Pulmonary artery (tissue), 1 donor: ENCODE measurements around the gene KRTAP10-8.

DNA sequence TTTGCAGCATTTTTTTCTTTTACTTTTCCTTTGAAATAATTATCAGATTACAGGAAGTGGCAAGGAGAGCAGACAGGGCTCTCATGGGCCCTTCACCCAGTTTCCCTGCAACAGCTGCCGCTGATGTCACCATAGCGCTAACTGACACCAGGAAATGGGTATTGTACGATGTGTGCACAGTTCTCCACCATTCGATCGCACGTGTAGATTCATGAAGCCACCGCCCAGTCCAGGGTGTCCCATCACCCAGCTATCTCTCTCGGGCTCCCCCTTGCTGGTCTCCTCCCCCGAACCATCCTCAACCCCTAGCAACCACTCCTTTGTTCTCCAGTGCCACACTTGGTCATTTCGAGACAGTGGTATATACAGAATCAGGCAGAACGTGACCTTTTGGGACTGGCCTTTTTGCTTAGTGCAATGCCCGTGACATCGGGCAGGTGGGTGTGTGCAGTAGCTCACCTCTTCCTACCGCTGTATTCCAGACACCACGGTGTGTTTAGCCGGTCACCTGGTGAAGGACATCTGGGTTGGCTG is 118.4 kb downstream of the CRYAA start:
- PRO-cap: no peak

- PRO-cap: no peak
These were observed 125.8 kb downstream of the SIK1 start for GRCh38 chr21:43300932-43301641.

DNA sequence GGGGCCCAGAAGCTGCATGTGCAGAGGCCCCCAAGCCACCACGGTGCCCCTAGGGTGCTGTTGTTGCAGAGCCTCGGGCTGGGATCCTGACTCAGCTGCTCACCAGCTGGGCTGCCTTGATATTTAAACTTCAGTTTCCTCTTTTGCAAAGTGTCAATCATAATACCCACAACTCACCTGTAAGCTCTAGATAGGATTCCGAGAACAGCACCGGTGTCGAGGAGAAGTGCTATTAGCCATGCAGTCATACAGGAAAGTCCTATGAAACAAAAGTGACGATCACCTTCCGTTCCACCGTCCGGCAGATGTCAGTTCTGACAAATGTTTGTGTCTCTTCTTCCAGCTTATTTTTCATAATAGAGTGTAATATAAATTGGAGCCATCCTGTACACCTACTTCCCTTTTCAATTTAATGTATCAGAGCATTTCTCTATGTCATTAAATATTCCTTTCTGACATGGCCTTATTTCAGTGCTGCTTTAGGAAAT is 100.9 kb downstream of the SIK1 start:
- PRO-cap: no peak

- PRO-cap: no peak
These were observed 73.9 kb downstream of the SIK1 start for GRCh38 chr21:43352825-43353561.

GRCh38 chr21:43360852-43362130 is 65.6 kb downstream of the SIK1 start:
- PRO-cap: bidirectional peak, plus-strand start at chr21:43361960, minus-strand start at chr21:43361872

DNA sequence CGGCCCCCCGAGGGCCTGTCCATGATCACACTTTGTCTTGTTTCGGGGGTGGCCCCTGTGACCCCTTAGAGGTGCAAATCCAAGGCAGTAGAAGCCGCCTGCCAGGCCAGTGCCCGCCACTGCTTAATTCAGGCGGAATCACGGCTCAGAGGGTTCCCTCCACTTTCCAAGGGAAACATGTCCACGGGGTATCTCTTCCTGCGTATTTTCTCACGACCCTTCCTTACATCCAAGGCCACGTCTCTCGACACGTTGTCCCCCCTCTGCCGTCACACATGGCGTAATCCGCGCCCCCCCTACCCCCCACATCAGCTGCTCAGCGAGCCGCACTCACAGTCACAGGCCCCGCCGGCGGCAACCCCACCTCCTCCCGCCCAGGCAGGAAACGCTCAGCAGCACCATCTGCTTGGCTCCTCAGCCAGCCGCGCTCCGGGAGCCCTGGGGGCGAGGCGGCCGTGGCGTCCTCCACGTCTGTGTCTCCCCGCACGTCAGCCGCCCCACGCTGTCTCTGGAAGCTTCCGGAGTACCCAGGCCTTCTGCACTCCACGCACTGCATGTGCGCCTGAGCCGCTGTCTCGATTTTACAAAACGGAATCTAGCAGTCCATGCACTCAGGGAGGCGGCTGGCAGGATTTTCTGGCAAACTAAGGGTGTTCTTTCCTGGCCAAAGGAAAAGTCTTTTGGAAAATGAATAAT is 64.7 kb downstream of the SIK1 start:
- PRO-cap: no peak

- PRO-cap: no peak
These were observed 50.9 kb upstream of the SIK1 start for GRCh38 chr21:43477818-43478215.

- PRO-cap: unidirectional peak, plus-strand start at chr21:43653284
These were observed 6.3 kb downstream of the HSF2BP start for GRCh38 chr21:43653042-43653375.

GRCh38 chr21:43687071-43687645 is 27.8 kb downstream of the RRP1B start:
- PRO-cap: no peak

GRCh38 chr21:43913800-43914188 is 48.8 kb downstream of the AGPAT3 start:
- PRO-cap: no peak

DNA sequence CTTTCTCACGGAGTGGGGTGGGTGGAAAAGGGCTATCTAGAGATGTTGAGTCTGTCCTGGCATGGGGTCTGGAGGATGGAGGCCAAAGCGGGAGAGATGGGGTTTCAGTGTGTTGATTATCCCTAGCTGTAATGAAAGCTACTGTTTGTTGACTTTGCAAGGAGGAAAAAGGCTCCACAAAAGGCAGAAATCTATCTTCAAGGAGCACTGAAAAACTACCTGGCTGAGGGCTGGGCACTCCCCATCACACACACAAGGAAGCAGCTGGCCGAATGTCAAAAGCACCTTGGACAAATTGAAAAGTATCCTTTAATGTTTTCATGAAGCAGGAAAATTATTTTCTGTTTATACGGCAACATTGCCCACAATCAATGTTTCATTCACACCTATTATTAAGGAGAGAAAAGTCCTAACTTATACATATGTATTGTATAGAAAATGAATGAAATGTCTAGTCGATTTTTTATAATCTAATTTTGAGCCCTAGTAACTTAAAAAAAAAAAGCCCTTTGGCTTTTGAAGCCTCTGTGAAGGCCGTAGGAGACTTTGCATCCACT is 27.7 kb upstream of the PWP2 start:
- PRO-cap: no peak

GRCh38 chr21:44323552-44323970 is 15.6 kb downstream of the CFAP410 start:
- PRO-cap: no peak

GRCh38 chr21:44324247-44324753 is 14.9 kb downstream of the CFAP410 start:
- PRO-cap: no peak

- PRO-cap: no peak
These were observed 13.6 kb downstream of the CFAP410 start for GRCh38 chr21:44325482-44326112.

DNA sequence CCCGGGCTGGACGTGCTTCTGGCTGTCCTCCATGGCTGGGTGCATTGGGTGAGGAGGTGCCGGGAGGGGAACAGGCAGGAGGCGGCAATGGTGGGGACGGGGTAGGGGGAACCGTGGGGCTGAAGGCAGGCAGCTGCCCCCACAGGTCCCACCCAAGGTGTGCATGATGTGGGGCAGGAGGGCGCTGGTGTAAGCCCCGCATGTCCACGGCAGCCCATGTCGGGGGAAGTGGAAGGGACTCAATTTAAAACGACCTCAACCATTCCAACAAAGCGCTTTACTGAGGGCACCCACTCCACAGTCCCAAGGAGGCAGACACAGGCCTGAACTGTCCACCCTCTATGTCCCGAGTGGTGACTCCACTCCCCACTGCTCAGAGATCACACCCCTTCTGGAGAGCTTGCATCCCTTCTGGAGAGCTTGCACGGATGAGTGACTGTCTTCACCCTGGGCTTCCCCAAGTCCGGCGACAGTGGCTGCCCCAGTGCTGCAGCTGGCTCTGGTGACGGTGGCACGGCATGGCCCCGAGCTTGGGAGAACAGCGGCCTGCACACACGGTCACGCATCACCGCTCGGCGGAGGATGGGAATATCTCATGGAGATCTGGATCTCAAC is 10.4 kb downstream of the CFAP410 start:
- PRO-cap: no peak

GRCh38 chr21:44331410-44332195 is 7.6 kb downstream of the CFAP410 start:
- PRO-cap: no peak

DNA sequence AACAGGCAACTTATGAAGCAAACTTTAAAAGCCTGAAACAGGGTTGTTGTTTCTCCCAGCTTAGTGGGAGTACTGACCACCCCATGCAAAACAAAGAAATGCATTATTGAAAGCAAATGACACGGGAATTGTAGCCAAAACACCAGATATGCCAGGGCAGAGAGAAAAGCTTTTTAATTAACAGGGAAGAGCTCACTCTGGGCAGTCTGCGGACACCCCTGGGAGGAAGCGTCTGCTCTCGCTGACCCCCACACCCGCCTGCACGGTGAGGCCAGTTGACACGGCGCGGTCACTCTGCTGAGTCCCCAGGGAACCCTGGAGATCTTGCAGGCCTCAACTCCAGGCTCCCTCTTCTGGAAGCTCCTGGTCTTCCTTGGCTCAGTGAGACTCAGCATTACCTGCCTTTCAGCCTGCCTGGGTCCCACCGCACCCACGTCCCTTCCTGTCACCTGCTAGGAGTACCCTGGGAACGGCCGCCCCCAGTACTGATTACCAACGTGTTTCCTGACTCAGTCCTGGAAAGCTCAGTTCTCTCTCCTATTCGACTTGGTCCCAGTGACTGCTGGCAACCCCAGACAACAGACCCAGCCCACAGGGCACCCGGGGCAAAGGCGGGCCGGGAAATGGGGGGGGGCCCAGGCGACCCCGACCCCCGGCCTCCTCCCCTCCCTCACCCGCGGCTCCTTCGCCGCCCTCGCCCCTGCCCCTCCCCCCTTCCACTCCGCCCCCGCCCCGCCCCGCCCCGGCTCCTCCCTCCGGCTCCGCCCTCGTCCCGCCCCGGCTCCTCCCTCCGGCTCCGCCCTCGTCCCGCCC is 946 bp downstream of the CFAP410 start:
- PRO-cap: bidirectional peak, plus-strand start outside the sequence, minus-strand start at position 696 of the sequence

- PRO-cap: no peak
These were observed 48.8 kb upstream of the LRRC3 start for GRCh38 chr21:44406553-44406823.

DNA sequence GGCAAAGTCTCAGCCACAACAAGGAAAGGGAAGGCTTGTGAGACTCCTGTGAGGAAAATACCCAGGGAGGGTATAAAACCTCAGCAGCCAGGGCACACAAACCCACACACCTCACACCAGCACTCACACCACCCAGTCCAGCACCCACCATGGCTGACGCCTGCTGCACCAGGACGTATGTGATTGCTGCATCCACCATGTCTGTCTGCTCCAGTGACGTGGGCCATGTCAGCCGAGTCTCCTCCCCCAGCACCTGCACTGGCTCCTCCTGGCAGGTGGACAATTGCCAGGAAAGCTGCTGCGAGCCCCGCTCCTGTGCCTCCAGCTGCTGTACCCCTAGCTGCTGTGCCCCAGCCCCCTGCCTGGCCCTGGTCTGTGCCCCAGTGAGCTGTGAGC is at the start of gene KRTAP10-8:
Gene KRTAP10-8 (plus strand): TSS at position 128 of the 396 bp plus-strand sequence.
- PRO-cap: no peak

DNA sequence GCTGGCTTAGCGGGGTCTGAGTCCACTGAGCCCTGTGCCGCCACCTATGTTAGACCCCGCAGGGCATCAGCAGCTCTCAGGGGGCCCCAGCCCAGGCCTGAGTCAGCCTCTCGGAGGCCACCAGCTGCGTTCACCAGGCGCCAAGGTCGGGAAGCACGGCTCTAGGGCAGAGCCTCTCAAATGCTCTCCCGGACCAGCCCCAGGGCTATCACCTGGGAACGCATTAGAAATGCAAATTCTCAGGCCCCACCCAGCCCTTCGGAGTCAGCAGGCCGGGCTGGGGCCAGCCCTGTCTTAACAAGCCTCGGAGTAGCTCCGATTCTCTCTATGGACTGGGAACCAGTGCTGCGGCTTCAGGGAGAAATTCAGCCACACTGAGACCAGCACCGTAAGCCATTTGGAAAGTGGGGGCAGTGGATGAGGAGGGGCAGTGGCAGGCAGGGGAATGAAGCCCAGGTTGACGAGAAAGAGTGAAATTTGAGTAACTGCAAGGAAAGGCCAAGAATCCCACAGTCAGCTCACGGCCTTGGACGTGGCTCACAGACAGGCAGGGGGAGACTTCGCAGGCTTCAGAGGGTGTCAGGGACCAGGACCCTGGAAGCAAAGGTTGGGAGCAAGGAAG is 37.4 kb upstream of the TSPEAR start:
- PRO-cap: no peak